ENCODE data around the genes STX11 and FBXO30.

DNA sequence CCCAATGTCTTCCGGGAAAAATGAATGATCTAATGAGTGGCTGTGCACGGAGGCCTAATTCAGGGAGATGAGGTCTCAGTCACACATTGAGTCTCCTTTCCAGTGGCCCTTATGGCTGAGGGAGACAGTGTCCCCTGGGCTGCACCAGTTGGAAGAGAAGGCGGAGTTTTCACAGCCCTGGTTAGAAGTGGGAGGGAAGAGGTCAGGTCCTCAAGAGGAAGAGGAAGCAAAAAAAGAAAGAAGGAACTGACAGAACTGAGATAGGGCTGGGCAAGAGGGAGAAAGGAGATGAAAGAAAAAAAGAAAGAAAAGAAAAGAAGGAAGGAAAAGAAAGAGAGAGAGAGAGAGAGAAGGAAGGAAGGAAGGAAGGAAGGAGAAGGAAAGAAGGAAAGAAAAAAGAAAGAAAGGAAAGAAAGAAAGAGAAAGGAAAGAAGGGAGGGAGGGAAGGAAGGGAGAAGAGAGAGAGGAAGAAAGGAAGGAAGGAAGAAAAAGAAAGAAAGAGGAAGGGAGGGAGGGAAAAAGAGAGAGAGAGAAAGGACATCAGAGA lies 5.1 kb upstream of the FUCA2 start:
- PRO-cap: no peak
- RRBS, 2 experiments: no CpG with 5 or more reads among the region's 3 CpGs

GRCh38 chr6:143629601-143630000 lies 48.2 kb upstream of the PHACTR2 start:
- PRO-cap: no peak
- RRBS, 2 experiments: no CpG with 5 or more reads among the region's 8 CpGs

DNA sequence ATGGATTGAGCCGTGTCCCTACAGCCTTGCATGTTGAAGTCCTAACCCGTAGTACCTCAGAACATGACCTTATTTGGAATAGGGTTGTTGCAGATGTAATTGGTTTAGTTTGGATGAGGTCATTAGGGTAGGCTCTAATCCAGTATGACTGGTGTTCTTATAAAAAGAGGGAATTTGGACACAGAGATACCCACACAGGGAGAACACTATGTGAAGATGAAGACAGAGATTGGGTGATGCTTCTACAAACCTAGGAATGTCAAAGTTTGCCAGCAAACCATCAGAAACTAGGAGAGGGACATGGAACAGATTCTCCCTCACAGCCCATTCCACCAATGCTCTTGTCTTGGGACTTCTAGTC lies 35.3 kb upstream of the PHACTR2 start:
- PRO-cap: no peak
- RRBS, 2 experiments: no CpG with 5 or more reads among the region's 2 CpGs

DNA sequence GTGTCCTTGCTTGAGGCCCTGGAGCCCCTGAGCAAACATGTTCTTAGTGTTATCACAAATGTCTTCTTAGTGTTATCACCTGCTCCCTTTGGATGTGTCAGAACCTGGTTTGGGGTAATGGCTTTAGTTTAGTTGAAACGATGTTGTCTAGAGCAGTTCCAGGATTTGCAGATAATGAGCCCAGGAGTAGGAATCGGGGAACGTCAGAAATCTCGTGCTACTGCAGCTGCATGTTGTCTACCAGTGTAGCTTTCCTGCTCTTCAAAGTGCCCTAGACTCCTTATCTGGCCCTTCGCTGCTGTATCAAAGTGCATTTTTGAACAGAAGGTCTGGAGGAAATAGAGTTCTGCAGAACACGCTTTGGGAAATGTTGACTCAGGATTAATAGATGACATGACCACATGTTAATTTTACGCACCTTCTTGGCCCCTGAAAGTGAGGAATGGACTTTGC lies 69.7 kb downstream of the PHACTR2 start:
- PRO-cap: no peak
- RRBS, 2 experiments: no CpG with 5 or more reads among the region's 7 CpGs

DNA sequence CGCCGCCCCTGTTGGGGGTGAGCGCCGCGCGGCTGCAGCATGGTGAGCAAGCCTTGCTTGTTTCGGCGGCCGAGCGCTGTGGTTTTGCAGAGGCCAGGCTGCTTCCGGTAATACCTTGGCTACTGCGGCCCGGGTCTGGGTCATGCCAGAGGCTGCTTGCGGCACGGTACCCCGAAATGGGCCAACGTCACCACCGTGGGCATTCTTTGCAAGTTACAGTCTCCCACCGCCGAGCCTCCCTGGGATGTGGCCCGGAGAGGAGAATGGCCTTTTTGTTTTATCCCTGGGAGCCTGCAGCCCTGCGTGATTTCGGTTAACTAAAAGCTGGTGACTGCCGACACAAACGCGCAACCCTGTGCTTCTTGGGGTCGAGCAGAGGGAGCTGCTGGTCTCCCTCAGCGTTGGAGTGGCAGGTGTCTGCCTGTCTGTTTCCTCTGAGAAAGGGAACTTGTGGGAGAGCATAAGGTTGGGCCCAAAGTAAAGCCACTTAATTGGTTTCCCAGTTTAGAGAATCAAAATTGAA lies 362 bp downstream of the LTV1 start:
- PRO-cap: no peak
- RRBS, 2 experiments: 2% methylated on average over 10 of the region's 28 CpGs; no CpG with 5 or more reads in 1 of the 2 experiments

DNA sequence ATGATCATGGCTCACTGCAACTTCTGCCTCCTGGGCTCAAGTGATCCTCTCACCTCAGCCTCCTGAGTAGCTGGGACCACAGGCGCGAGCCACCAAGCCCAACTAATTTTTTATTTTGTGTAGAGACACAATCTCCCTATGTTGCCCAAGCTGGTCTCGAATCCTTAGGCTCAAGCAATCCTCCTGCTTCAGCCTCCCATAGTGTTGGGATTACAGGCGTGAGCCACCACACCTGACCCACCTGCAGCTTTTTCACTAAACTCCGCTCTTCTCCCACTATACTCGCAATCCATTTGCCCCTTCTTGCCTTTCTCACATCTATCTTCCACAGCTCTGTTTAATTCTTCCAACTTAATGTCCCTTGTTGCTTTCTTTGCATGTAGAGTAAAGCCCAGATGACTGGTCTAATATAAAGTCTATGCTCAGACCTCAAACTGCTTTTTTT lies 18.8 kb downstream of the ZC2HC1B start:
- PRO-cap: no peak
- RRBS, 2 experiments: no CpG with 5 or more reads among the region's 6 CpGs

- PRO-cap: no peak
- RRBS, 2 experiments: no CpG with 5 or more reads among the region's 1 CpG
Measured at GRCh38 chr6:143949274-143949820, 58.7 kb downstream of the PLAGL1 start.

DNA sequence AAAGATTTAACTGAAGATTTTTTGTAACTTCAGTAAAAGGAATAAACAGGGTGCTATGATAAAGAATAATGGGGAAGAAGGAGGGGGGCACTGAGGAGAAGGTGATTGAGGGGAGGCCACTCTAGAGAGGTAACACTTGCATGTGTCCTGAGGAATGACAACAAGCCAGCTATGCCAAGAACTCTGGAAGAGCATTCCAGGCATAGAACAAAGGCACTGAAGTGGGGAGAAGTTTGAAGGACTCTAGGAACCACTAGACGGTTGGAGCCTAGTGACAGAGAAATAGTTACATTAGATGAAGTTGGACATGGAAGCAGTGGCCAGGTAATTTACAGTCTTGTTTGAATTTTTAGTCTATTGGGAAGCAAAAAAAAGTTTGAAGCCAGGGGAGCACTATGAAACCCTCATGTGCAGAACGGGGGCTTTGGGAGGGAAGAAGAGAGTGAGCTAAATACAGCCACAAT lies 10.9 kb upstream of the SF3B5 start:
- PRO-cap: no peak
- RRBS, 2 experiments: no CpG with 5 or more reads among the region's 2 CpGs

GRCh38 chr6:144149935-144150634 lies at the start of gene STX11:
TSS of gene STX11 (plus strand) at chr6:144150517.
- PRO-cap: unidirectional peak, plus-strand start at chr6:144150517
- RRBS, 2 experiments: 1 to 3% methylated on average over 49 of the region's 83 CpGs

GRCh38 chr6:144154625-144155286 lies 4.4 kb downstream of the STX11 start:
- PRO-cap: no peak
- RRBS, 2 experiments: no CpG with 5 or more reads among the region's 5 CpGs

- PRO-cap: no peak
- RRBS, 2 experiments: no CpG with 5 or more reads among the region's 6 CpGs
Measured at GRCh38 chr6:144159198-144159732, 8.9 kb downstream of the STX11 start.

DNA sequence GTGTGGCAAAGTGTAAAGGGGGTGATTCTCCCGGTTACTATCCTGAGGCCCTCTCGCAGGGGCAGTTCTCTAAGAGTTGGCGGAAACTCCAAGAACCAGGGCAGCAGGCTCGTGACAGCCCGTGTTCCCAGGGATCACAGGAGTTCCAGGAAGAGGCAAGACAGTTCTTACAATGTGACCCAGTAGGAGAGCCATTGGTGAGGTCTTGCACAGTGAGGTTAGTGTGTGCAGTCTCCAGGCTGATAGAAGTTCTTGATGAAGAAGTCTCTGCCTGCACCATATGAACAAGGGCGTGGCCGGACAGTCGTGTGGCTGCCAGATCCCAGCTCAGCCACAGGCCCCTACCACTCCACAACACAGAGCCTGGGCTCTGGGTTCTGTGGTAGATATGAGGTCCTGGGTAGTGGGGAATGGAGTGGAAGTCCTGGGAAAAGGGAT lies 65.0 kb downstream of the STX11 start:
- PRO-cap: no peak
- RRBS, 2 experiments: no CpG with 5 or more reads among the region's 8 CpGs

- PRO-cap: unidirectional peak, plus-strand start at chr6:144330707; unidirectional peak, plus-strand start at chr6:144330853; unidirectional peak, plus-strand start at chr6:144330867
- RRBS, 2 experiments: no CpG with 5 or more reads among the region's 13 CpGs
Measured at GRCh38 chr6:144330524-144331273, 45.6 kb downstream of the UTRN start.

DNA sequence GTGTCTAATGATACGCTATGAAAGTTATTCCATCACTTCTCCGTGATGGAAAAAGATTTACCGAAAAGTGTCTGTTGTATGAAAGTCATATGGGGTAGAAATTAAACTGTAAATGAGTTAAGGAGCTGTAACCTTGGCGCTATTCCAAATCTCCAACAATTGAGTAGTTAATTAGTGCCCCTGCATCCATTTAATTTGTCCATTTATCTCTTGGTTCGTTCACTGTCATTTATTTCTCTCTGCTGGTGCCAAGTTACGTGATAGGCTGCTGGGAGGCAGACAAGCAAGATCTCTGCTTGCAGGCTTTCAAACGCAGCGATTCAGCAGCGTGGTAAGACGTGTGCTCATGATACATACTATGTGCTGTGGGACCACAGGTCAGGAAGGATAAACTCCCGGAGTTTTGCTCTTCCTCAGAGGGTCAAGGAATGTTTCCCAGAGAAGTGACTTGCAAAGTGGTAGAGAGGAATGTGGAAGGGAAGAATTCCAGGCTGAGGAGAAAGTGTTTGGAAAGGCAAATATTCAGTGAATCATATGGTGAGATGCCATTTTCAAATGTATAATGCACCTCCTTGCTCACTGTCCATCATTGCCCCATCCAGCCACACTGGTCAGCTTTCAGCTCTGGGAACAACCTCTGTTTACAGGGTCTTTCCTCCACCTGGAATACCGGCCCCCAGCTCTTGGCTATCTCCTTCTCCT lies 46.4 kb downstream of the UTRN start:
- PRO-cap: no peak
- RRBS, 2 experiments: no CpG with 5 or more reads among the region's 12 CpGs

- PRO-cap: bidirectional peak, plus-strand start at chr6:145815060, minus-strand start at chr6:145814729
- RRBS, 2 experiments: 1 to 3% methylated on average over 40 of the region's 83 CpGs
Measured at GRCh38 chr6:145814594-145815464, at the start of gene FBXO30. TSS of gene FBXO30 (minus strand) at chr6:145814795.

DNA sequence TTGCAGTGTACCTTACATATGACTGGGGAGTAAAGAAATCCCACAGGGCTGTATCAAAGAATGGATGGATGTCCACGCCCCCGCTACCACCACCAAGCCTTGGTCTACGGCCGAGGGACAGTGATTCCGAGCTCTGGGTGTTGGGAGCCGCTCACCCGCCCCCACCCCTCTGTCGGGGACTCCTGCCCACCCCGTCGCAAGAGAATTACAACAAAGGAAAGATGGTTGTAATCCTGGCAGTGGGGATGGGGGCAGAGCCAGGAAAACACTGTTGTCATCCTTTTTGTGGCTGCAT lies 817 bp upstream of the FBXO30 start:
- PRO-cap: no peak
- RRBS, 2 experiments: no CpG with 5 or more reads among the region's 10 CpGs

DNA sequence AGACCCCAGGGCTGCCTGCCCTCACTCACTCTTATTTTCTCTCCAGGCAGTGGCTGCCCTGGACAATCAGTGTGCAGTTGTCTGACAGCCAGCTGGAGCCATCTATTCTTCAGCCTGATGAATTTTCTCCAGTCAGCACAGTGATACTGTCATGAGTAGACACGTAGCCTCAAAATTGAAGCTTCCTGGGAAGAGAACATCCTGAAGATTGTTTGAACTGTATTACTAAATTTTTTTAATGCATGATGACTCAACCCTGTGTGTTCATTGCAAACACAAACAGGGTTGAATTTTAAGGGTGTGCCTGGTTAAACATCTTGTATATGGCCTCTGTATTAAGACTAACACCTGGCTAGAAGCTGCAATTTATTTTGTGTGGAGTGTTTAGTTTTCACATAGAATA lies 49.8 kb upstream of the STXBP5 start:
- PRO-cap: no peak
- RRBS, 2 experiments: no CpG with 5 or more reads among the region's 1 CpG

DNA sequence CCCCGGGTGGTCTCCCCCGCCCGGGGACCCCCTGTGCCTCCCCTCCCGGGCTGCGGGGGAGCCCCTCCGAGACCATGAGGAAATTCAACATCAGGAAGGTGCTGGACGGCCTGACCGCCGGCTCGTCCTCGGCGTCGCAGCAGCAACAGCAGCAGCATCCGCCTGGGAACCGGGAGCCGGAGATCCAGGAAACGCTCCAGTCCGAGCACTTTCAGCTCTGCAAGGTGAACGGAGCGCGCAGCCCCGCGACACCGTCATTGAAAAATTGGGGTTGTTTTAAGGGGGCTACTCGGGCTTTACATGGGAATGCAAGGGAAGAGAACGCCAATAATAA lies 209 bp downstream of the STXBP5 start:
- PRO-cap: no peak
- RRBS, 2 experiments: 1 to 2% methylated on average over 12 of the region's 26 CpGs

DNA sequence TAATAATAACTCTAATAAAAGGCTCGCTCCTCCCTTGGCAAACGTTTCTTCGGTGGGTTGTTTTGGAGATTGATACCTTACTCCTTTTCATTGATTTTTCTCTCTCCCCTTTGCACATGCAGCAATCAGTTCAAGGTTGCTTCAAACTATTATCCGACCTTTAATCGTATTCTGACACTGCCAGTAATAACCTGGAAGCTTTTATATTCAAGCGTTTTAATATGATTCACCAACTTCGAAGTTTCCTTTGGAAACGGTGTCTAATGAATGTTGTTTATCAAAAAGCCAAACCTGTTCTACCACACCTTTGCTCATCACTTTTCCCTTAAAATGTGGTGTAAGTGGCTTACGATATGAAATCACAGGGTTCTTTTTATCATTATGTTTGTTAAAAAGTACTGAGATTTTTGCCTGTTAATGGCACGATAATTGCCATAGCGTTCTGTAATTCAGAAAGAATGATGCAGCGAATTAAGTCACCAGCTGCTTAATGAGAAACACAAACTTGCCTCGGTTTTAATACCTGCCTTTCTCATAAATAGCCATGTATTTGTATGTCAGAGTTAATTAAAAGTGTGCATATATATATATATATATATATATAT lies 678 bp downstream of the STXBP5 start:
- PRO-cap: no peak
- RRBS, 2 experiments: no CpG with 5 or more reads among the region's 13 CpGs

DNA sequence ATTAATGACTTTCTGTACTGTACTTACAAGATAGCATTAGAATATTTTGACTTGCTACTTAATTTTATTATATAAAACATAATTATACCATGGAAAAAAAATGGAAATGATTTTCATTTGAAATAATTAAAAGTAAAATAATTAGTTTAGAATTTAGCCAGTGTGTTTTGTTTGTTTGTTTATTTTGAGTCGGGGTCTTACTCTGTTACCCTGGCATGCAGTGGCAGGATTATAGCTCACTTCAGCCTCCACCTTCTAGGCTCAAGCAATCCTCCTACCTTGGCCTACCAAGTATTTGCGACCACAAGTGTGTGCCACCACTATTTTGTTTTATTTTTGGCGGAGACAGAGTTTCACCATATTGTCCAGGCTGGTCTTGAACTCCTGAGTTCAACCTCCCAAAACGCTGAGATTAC lies 7.2 kb downstream of the STXBP5 start:
- PRO-cap: no peak
- RRBS, 2 experiments: no CpG with 5 or more reads among the region's 4 CpGs